NALM6 (cell line): ENCODE measurements around a stretch of chr6.

DNA sequence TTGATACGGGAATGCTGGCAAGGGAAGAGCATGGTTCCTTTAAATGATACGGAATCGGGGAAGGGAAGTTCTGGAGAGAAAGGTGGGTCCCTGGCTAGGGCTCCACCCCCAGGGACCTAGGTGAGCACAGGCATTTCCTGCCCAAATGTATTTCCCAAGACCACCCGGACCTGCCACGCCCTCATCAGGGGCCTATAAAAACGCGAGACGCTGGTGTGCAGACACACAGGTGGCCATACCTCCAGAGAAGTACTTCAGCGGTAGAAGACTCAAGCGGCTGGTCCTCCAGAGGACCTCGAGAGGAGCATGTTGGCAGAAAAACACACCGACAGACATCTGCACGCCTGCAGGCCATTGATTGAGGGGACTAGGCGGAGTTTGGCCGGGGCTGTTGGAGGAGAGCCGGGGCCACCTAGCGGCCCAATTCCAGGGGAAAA is 695.8 kb upstream of the MMS22L start:
- PRO-cap, result no peak

GRCh38 chr6:98039831-98040332 is 756.9 kb upstream of the MMS22L start:
- PRO-cap, result no peak

GRCh38 chr6:98787978-98788481 is 46.3 kb upstream of the POU3F2 start:
- PRO-cap, result no peak

- PRO-cap, result no peak
These were observed 6.4 kb upstream of the COQ3 start for GRCh38 chr6:99400491-99400781.

GRCh38 chr6:99404349-99405009 is 10.5 kb upstream of the COQ3 start:
- PRO-cap, result no peak

- PRO-cap, result no peak
These were observed 18.0 kb upstream of the PRDM13 start for GRCh38 chr6:99588457-99589304.

DNA sequence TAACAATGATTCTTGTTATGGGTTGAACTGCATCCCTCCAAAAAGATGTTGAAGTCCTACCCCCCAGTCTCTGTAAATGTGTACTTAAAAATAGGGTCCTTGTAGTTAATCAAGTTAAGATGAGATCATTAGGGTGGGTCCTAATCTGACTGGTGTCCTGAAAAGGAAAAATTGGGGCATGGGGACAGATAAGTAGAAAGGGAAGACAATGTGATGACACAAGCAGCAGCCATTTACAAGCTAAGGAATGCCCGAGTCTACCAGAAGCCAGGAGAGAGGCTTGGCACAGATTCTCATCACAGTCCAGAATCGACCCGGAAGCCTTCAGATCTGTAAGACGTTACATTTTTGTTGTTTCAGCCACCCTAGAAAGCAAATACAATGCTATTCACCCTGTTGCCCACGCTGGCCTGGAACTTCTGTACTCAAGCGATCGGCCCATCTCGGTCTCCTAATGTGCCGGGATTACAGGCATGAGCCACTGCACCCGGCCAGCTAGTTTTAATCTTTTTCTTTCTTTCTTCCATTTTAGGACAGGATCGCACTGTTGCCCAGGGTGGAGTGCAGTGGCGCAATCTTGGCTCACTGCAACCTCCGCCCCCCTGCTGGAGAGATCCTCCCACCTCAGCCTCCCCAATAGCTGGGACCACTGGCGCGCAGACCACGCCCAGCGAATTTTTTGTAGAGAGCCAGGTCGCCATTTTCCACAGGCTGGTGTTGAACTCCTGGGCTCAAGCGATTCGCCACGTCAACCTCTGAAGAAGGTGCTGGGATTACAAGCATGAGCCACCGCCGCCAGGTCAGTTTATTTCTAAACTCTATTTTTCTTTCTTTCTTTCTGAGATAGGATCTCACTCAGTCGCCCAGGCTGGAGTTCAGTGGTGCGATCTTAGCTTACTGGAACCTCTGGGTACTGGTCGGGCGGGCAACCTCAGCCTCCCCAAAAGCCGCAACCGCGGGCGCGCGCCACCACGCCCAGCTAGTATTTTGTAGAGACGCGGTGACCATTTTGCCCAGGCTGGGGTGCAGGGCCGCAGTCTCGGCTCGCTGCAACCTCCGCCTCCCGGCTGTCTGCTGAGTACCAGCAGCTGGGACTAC is 20.2 kb upstream of the LIN28B start:
- PRO-cap, result no peak

DNA sequence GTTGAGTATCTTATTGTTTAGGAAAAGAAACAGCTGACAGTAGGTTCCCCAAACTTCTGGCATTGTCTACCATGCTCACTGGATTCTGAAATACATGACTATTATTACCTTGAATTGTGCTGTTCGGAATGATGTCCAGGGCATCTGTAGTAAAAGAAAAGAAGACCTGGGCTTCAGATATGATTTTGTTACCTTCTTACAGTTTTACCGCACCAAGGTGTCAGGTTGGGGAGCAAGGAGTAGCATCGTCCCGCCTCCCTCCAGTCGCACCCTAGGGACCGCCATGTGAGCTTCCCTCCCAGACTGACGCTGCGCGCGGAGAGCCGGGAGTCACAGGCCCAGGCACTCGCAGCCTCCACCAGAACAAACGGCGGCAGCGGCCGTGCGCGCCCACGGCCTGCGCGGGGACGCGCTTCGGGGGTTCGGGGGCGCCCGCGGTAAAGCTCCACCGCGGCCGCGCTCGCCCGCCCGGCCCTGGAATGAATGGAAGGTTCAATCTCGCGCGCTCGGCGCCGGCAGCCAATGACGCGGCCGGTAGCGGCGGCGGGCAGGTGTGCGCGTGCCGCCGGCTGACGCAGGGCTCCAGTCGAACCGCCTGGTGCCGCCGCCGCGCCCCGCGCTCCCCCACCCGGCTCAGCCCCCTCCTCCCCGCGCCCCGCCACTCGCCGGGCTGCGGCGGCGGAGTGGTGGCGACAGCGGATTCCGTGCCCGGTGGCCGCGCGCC is 16.7 kb upstream of the LIN28B start:
- PRO-cap, result no peak

DNA sequence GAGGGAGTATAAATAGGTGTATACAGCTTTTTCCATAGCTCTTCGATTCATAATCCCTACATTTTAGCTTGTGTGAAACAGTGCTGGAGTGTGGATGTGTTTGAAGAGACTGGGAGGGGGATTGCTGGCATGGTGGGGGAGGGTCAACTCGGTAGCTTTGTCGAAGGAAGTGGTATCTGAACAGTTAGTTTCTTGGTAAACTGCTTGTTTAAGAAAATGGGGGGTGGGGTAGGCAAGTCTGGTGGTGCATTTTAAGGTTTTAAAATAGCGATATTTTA is 1.4 kb upstream of the LIN28B start:
- PRO-cap, result no peak

- PRO-cap, result no peak
These were observed 1.9 kb downstream of the BVES start for GRCh38 chr6:105135097-105135494.

- PRO-cap, result no peak
These were observed 519 bp upstream of the BVES start for GRCh38 chr6:105137423-105137928.

DNA sequence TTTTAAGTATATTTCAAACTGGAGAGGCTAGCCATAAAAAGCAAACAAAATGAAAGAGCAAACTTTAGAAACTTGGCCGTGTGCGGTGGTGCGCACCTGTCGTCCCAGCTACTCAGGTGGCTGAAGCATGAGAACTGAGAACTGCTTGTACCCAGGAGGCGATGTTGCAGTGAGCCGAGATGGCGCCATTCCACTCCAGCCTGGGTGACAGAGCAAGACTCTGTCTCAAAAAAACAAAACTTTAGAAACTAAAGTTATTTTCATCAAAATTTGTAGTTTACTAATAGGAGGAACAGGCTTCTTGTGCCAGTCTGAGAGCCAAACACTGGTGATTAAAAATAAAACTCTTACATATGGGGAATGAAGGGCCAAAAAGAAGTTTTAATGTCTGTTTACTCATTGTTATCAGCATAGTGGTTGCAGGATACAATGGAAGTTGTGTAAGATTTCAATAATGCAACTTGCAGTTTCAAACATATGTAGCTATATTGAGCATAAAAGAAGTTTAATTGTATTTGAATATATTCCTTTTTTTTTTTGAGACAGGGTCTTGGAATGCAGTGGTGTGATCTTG is 100.3 kb upstream of the POPDC3 start:
- PRO-cap, result no peak

- PRO-cap, result no peak
These were observed 198.6 kb upstream of the PREP start for GRCh38 chr6:105601361-105602014.

- PRO-cap, result no peak
These were observed 201.4 kb upstream of the PREP start for GRCh38 chr6:105604144-105604734.

GRCh38 chr6:105643910-105644382 is 241.1 kb upstream of the PREP start:
- PRO-cap, result no peak

- PRO-cap, result no peak
These were observed 326.2 kb upstream of the PRDM1 start for GRCh38 chr6:105759850-105760470.

- PRO-cap, result no peak
These were observed 80.3 kb upstream of the PRDM1 start for GRCh38 chr6:106005728-106006247.

- PRO-cap, result no peak
These were observed 8.2 kb downstream of the PRDM1 start for GRCh38 chr6:106094228-106094856.

GRCh38 chr6:106098376-106099101 is 12.4 kb downstream of the PRDM1 start:
- PRO-cap, result no peak

- PRO-cap, result no peak
These were observed 49.1 kb downstream of the PRDM1 start for GRCh38 chr6:106135227-106135598.